Esophagus muscularis mucosa (tissue), 4 donors: ENCODE measurements around a stretch of chrX.

DNA sequence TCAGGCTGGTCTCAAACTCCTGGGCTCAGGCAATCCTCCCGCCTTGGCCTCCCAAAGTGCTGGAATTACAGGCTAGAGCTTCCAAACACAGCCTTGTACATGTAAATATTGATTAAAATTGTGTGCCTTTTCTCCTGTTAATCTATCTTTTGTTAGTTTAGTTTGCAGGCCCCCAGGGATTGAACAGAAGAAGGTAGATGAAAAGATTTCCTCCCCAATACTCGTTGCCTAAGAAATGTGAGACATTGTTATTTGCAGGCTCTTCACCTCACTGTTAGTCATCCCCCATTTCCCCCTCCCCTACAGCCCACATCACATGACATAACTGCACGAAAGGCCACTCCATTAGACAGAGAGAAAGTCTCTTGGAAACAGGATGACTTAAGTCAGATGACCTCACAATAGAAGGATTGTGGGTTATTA, 13.3 kb upstream of the MID1 start:
- PRO-cap: no peak
- RAMPAGE, long total RNA, 4 experiments: no peak in any of the 4 experiments

DNA sequence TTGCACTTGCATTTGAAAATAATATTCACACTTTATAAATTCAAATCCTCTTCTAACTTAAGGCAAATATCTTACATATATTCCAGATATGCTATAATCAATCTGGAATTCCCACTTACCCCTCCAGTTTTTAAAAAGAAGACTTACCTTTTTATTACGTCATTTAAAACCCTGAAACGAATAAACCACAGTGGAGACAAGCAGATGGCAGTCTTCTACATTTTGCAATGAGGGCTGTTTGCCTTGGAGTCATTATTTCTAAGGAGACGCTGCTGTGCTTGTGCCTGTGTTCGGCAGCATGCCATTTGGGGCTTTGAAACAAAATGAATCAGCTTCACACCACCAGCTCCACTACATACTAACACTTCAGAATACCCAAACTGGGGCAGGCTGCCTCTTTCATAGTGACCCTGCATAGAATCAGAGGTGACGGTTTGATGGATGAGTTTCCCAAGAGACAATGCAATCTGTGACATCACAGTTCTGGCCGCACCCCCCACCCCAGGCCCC, 57.0 kb upstream of the MID1 start:
- PRO-cap: no peak
- RAMPAGE, long total RNA, 4 experiments: no peak in any of the 4 experiments

GRCh38 chrX:10833323-10834024, 213.1 kb upstream of the MID1 start:
- PRO-cap: unidirectional peak, minus-strand start at chrX:10833683; unidirectional peak, minus-strand start at chrX:10833725
- RAMPAGE, long total RNA, 4 experiments: start-site peak on the minus strand in 4 of 4 experiments, at chrX:10833657-10833725 at its widest, 31 to 120 reads per replicate

DNA sequence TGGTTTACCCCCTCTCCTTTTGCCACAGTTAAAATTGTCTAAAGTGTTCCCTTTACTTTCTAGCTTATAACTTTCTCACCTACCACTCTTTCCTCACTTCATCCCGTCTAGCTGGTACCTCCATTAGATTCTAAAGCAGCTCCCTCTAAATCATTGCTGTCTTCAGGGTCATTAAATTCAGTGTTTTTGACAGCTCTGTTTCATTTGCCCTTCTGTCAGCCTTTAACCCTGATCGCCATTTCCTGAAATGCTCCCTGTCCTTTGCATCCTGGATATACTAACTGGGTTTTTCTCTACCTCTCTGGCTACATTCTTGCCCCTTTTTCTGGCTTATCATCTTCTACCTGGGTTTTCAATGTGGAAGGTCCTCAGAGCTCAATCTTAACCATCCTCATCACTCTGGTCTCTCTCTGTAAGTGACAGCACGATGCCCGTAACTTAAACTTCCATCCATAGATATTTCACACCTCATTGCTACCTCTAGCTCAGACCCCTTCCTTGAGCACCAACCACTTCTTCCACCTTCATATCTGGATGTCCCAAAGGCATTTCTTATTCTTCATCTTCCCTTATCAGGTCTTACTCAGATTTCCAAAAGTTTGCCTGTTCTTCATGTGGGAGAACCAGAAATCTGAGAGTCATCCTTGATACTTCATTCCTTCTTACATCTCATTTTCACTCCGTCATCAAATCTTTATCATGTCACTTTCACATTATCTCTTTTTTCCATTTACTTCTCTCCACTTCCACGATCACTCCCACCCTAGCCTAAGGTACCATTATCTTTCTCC, 80.7 kb downstream of the HCCS start:
- PRO-cap: no peak
- RAMPAGE, long total RNA, 4 experiments: no peak in any of the 4 experiments

GRCh38 chrX:11419043-11419483, 125.8 kb downstream of the AMELX start:
- PRO-cap: no peak
- RAMPAGE, long total RNA, 4 experiments: no peak in any of the 4 experiments

DNA sequence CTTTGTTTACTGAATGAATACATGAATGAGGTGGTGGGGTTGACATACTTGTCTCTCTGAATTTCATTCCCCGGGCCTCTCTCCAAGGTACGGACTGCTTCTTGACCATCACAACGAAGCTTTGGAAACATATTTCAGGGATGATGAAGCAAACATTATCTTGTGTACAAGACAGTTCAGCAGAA, 168.2 kb downstream of the AMELX start:
- PRO-cap: no peak
- RAMPAGE, long total RNA, 4 experiments: no peak in any of the 4 experiments

GRCh38 chrX:11766375-11766952, 8.4 kb downstream of the MSL3 start:
- PRO-cap: no peak
- RAMPAGE, long total RNA, 4 experiments: no peak in any of the 4 experiments

DNA sequence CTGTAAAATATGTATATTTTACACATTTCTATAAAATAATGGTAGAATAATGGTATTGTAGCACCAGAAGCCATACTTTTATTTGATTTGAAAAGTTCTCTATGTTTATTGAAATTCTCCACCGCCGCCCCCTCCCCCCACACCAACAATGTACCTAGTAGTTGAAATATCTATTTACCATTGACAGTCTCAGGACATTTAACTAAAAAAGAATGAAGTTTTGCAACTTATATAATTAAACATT, 59.2 kb upstream of the FRMPD4 start:
- PRO-cap: no peak
- RAMPAGE, long total RNA, 4 experiments: no peak in any of the 4 experiments

DNA sequence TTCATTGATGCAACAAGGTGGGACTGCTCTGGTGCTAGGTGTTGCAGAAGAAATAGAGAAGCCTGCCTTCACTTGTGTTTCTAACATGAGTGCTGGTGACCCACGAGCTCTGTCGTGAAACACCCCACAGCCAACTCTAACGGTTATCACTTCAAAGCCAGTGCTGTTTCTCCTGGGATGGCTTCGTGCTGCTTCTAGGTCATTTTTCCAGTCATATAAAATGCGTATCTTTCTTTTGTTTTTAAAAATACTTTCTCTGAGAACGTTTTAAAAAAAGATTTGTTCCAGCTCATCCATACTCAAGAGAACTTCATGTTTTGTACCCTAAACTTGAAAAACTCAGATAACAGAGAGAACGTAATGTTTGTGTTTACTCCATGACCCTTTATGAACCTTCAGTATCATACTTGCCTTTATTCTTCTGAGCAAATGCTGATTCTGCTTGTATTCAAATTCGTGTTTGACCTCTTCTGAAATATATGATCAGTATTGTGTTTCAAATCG, 18.7 kb upstream of the PRPS2 start:
- PRO-cap: no peak
- RAMPAGE, long total RNA, 4 experiments: no peak in any of the 4 experiments

- PRO-cap: no peak
- RAMPAGE, long total RNA, 4 experiments: no peak in any of the 4 experiments
Observed at GRCh38 chrX:12953353-12953709, 21.6 kb upstream of the TMSB4X start.

GRCh38 chrX:12972236-12972731, 2.6 kb upstream of the TMSB4X start:
- PRO-cap: unidirectional peak, plus-strand start at chrX:12972483
- RAMPAGE, long total RNA, 4 experiments: no peak in any of the 4 experiments

- PRO-cap: bidirectional peak, plus-strand start at chrX:12976150, minus-strand start at chrX:12975835
- RAMPAGE, long total RNA, 4 experiments: no peak in any of the 4 experiments
Observed at GRCh38 chrX:12975451-12975885, 558 bp downstream of the TMSB4X start.

- PRO-cap: unidirectional peak, plus-strand start at chrX:12978440
- RAMPAGE, long total RNA, 4 experiments: no peak in any of the 4 experiments
Observed at GRCh38 chrX:12977737-12978600, 3.1 kb downstream of the TMSB4X start.

DNA sequence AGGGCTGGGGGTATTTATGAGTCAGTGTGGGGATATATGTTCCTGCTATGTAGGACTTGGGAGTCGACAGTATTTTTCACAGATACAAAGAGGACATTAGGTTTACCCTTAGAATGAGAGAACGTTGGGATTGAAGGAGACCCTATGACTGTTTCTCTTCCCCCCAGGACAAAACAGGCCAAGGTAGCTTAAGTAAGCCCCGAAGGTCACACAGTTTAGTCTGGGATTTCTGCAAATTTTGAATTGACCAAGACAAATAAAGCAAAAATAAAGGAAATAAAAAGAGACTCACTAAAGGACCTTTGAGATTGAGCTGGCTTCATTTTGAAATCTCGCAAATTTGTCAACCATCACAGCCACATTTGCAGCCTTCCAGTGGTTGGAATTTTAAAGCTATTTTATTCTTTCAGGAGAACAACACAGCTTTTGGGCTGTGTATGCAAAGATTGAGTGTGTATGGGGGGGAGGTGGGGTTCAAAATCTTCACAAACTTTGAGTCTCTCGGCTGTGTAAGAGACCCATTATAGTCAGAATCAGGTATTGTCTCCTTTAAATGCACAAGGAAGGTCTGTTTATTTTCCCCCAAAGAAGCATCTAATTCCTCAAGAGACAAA, 4.2 kb downstream of the TMSB4X start:
- PRO-cap: no peak
- RAMPAGE, long total RNA, 4 experiments: no peak in any of the 4 experiments

- PRO-cap: no peak
- RAMPAGE, long total RNA, 4 experiments: no peak in any of the 4 experiments
Observed at GRCh38 chrX:12984361-12985435, 9.8 kb downstream of the TMSB4X start.

GRCh38 chrX:13033227-13033477, 11.3 kb downstream of the FAM9C start:
- PRO-cap: no peak
- RAMPAGE, long total RNA, 4 experiments: no peak in any of the 4 experiments

GRCh38 chrX:13201643-13202194, 118.1 kb downstream of the ATXN3L start:
- PRO-cap: no peak
- RAMPAGE, long total RNA, 4 experiments: no peak in any of the 4 experiments

GRCh38 chrX:13249183-13249584, 70.7 kb downstream of the ATXN3L start:
- PRO-cap: no peak
- RAMPAGE, long total RNA, 4 experiments: no peak in any of the 4 experiments

DNA sequence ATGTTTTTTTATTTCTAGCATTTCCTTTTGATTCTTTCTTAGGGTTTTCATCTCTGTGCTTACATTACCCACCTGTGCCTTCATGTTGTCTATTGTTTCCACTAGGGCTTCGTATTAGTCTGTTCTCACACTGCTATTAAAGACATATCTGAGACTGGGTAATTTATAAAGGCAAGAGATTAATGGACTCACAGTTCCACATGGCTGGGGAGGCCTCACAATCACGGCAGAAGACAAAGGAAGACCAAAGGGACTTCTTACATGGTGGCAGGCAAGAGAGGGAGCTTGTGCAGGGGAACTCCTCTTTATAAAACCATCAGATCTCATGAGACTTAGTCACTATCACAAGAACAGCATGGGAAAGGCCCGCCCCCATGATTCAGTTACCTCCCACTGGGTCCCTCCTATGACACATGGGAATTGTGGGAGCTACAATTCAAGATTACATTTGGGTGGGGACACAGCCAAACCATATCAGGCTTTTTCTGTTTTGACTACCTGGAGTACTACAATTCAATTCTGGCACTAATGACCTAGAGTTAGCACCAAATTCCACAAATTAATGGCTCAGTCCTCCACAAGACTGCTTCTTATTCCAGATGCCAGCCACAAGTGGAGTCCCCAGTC, 16.6 kb downstream of the ATXN3L start:
- PRO-cap: no peak
- RAMPAGE, long total RNA, 4 experiments: no peak in any of the 4 experiments

- PRO-cap: no peak
- RAMPAGE, long total RNA, 4 experiments: no peak in any of the 4 experiments
Observed at GRCh38 chrX:13463606-13464015, 105.8 kb upstream of the EGFL6 start.